H9 (cell line): Measurements from ENCODE around the gene MTLN.

GRCh38 chr2:108618918-108619346 is 84.7 kb downstream of the LIMS1 start:
- PRO-cap: no peak

GRCh38 chr2:108654001-108654399 is 65.3 kb upstream of the RANBP2 start:
- PRO-cap: no peak

DNA sequence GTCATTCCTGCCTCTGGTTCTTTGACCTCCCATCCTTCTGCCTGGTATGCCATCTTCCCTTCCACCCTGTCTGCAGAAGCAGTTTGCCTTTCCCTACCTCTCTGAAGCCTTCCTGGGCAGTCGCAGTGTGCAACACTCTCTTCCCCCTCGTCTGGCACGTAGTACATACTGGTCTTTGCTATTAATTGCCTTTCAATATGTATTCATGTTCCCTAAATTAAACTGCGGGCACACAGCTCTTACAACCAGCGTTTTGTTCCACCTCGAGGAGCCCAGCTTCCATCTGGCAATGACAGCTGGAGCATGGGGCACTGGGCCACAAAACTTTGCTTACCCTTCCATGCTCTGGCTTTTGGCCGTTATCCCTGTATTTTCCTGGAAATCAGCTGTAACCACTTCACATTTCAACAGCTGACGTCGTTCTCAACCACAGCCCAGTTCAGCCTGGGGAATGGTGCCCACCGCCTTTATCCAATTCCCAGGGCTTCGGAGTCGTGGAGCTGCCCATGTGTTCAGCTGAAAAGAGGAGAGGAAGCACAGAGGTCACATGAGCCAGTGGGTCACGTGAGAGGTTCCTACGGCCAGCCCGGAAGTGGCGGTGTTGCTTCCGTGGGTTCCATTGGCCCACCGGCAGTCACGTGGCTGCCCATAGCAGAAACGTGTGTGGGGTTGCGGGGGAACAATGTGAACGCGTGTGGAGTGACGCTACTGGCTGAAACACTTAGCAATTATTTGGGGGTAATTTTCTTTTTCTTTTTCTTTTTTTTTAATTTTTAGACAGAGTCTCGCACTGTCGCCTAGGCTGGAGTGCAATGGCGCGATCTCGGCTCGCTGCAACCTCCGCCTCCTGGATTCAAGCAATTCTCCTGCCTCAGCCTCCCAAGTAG is 16.7 kb upstream of the EDAR start:
- PRO-cap: no peak

DNA sequence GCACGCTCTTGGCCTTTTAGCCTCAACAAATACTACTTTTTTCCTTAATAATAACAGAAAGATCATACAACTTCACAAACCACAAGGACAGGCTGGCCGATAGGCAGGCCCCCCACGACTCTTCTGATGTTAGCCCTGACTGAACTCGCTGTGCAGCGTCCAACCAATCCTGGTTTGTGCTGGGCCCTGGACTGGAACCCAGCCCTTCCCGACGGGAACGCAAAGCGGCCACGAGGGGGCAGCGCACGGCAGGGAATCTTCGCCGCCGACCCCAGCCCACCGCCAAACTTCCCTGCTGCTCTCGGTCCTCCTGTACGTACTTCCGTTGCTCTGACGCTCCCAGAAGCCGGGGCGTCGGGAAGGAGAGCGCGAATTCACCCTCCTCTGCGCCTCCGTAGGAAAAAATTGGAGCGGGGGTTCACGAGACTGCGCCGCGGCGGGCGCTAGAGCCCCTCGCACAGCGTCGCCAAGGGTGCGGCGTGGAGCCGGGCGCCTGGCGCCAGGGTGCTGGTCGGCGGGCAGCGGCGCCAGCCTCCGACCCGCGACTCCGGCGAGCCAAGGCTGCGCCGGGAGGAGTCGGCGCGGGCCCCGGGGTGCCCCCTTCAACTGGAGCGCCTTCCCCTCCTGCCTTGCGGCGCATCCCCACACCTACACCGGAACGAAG is 952 bp upstream of the SH3RF3 start:
- PRO-cap: unidirectional peak, plus-strand start at position 342 of the sequence

DNA sequence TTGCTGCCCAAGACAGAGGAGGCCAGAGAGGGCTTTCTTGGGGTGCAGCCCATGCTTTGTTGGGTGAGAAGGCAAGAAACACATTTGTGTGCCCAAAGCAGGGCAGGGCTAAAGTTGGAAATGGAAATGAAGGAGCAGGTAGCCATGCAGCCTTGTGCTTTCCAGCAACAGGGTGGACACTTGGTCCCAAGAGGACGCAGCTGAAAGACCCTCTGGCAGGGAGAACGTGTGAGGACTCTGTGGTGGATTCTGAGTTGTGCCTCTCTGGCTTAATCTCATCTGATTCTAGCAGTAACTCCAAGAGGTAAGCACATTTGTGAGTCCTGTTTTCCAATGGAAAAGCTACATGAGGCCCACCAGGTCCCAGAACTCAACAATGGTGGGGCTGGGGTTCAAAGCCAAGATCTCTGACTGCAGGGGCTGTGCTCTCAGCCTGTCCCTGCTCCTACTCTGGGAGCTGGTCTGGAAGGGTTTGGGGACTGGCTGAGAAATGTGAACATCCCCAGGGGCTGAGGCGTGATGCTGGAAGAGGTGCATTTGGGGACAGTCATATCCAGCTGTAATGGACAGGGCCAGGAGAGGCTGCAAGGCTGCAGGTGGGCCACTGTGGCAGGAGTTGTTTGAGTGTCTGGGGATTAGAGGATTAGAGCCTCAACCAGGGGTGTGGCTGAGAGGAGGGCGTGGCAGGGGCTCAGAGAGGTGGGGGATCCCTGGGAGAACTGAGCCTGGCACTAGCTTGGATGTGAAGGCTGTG is 31.5 kb downstream of the SH3RF3 start:
- PRO-cap: no peak

DNA sequence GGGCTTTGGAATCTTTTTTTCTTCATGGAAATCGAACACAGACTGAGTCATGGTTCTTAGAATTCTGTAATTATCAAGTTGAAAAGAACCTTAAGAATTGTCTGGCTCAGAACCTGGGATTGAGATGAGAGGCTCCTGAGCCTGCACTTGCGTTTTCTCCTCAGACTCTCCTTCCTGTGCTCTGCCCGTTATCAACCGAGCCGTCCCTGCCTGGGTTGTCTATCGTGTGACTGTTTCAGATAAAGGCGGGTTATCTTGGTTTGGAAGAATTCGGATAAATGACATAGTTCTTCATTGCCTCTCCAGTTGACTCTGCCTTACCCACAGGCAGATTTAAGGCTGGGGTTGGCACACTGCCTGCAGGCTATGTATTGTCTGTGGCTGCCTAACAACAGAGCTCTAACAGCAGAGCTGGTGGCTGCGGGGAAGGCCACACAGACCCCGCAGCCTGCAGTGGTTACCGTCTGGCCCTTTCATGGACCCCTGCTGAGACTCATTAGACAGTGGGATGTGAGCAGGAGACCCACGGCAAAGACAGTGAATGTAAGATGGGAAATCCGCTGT is 44.2 kb downstream of the SH3RF3 start:
- PRO-cap: no peak

GRCh38 chr2:109201369-109201949 is 72.5 kb downstream of the SH3RF3 start:
- PRO-cap: no peak

- PRO-cap: no peak
Measured at GRCh38 chr2:109217555-109217754, 88.5 kb downstream of the SH3RF3 start.

DNA sequence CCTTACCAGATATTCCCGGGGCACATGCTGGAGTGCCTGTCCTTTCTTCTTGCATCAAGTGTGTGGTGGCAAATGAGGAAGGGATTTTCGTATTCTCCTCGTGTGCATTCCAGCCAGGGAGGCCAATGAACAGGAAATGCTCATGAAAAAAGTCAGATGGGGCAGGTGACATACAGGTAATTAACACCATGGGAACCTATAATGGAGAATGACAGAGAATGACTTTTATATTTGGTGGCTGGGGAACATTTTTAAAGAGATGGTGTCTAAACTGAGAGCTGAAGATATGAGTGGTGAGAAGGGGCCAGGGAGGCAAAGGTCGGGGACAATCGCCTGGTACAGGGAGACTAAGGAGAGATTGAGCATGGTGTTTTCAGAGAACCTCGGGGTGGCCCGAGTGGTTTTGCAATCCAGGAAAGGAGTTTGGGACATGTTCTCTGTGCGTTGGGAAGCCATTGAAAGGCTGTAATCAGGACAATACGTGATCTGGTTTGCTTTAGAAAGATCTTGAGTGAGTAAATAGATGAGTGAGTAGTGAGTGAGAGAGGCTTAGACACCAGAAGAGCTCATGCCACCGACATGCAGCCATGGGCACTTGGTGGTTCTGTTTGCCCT is 114.5 kb downstream of the SH3RF3 start:
- PRO-cap: no peak

DNA sequence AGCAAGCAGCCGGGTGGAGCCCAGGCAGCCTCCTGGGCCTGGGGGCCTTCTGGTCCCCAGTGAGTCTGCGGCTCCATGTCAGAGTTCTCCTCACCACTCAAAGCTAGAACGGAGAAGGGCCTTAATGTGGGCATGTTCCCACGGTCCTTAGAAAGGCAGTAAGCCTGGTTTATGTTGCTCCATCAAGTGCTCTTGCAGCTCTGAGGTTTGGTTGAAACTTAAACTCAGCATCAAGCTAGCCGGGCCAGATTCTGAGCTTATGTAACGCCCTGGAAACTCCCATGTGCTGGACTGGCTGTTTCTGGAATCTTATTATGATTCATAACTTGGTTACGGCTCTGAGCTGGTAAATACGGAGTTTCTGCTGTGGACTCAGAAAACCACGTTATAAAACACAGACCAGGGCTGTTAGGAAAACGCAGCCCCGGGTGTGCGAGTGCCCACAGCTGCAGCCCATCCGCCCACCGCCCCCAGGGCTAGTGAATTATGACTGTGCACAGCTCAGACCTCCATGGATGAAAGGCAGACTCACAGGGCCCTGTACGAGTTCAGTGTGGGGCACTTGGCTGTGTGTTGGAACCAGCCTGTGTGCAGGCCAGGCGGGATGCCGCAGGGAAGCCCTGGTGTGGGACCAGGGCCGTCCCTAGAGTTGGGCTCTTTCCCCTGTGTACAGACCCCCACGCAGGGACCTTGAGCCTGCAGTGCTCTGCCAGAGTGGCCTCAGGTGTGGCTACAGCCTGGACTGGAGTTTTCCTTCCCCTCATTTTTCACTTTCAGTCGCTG is 99.6 kb downstream of the SEPTIN10 start:
- PRO-cap: no peak

DNA sequence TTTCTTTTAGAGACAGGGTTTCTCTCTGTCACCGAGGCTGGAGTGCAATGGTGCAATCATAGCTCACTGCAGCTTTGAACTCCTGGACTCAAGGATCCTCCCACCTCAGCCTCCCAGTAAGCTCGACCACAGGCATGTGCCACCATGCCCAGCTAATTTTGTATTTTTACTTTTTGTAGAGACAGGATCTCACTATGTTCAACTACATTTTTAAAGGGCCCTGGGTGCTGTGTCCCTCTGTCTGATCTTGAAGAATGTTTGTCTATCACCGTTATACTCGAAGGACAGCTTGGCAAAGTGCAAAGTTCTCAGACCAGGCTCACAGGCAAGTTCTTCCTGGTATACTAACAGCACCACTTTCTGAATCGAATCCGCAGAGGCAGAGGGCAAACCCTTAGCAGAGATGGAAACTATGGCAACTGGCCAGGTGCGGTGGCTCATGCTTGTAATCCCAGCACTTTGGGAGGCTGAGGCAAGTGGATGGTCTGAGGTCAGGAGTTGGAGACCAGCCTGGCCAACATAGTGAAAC is 60.9 kb downstream of the SOWAHC start:
- PRO-cap: no peak

DNA sequence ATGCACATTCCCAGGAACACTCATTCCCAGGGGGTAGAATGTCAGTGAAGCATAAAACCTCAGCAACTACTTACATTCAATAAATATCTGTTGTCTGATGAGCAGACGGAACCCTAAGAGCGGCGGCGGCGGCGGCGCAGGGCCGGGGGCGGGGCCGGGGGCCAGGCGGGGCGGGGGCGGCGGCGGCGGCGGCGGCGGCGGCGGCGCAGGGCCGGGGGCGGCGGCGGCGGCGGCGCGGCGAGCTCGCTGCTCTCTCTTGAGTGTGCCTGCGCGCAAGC is 33.9 kb upstream of the RGPD5 start:
- PRO-cap: unidirectional peak, plus-strand start at position 208 of the sequence

- PRO-cap: no peak
Measured at GRCh38 chr2:109760717-109761138, 33.4 kb upstream of the RGPD5 start.

DNA sequence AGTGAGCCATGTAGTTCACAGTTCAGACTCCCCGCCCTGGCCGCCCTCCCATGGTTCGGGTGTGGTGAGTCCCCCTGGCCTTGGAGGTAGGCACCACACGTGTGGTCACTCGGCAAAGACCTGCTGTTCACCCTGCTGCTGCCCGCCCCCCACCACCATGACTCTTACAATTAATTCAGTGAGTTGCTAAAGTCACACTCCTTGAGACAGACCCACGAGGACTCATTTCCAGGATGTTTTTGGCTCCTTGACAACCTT is 5.1 kb upstream of the MALL start:
- PRO-cap: no peak

DNA sequence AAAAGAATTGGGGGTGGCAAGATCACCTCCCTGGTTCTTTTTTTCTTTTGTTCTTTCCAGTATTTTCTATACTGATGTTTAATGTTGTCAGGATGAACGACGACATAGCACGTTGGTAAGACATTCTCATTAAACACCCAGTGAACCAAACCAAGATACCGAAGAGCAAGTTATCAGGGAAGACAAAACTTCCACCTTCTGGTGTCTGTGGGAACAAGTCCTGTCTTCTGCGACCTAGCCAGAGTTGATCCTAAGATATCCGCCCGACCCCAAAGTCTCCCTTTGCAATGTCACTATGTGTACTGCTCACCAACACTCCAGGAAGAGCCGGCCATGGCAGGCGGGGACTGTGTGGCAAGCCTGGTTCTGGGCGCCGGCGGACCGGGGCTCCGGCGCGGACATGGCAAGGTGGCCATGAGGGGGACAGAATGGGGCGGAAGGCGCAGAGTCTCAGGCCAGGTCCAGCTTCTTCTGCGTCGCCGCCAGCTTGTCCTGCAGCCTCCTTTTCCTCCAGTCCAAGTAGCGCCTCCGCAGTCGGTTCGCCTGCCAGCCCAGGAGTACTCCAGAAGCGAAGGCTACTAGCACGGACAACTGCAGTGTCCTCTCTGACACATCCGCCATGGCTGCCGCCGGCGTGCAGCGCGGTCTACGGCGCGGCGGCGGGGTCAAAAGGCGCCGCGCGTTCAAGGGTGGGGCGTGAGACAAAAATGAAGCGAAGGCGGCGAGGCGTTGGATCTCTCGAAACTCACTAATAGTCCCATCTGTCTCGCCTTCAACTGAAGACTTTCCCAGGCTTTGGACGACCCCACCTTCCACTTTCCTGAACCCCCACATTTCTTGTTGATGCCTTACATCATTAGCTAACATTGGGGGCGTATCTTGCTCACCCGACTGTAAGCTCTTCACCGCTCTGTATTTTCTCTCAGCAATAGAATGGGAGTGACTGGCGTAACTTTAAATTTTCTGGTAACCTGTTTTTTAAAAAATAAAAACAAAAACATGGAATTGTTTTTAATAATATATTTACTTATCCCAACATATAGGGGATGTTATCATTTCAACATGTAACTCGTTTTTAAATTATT is at the start of gene MTLN:
Gene MTLN, minus strand, starts transcription at position 643 of the 1,085 bp plus-strand sequence.
- PRO-cap: unidirectional peak, plus-strand start at position 185 of the sequence; bidirectional peak, plus-strand start at position 397 of the sequence, minus-strand start at position 349 of the sequence; bidirectional peak, plus-strand start at position 608 of the sequence, minus-strand start at position 643 of the sequence; unidirectional peak, minus-strand start at position 858 of the sequence

DNA sequence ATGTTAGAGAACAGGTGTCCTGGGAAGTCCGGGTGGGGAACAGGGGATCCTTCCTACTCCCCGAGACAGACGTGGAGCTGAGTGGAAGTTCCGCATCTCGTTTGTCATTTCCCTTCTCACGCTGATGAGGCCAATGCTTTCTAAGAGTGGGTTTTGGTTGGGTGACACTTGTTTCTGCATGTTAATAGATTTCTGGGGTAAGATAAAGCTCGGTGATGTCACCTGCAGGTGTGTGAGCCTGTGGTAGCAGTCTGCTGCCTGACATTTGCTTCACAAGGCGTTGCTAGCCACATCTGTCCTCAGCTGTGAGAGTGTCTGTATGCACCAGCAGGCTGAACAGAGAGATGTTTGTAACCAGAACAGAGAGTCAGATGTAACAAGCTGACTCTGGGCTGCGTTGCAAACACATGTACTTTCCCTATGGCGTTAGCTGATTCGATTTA is 125.9 kb downstream of the ACOXL start:
- PRO-cap: no peak

GRCh38 chr2:111534844-111535521 is 349.0 kb downstream of the ANAPC1 start:
- PRO-cap: no peak

DNA sequence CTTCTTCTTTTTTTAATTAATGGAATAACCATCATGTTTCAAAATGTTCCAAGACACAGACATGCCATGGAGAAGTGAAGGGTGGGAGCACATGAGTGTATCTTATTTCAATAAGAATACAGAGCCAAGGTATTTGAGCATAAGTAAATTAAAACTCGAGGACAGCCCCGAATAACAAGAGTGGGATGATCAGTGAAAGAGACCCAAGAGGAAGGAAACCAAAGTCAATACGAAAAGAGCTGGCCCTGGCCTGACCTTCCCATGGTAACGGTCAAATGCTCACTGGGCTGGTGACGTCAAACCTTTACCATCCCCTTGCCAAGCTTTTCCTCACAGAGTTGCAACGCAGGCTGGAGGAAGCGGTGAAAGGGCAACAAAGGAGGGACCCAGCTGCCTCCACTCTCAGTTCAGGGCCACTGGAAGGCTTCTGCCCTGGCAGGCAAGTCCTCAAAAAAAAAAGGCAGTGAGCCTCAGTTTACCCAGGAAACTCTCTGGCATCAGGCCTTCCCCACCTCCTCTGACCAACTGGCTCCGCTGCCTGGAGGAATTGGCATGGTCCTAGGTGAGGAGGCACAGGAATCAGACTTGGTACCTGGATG is 212.6 kb downstream of the ANAPC1 start:
- PRO-cap: no peak

- PRO-cap: bidirectional peak, plus-strand start at chr2:111898019, minus-strand start at chr2:111898096
Measured at GRCh38 chr2:111897735-111898175, 652 bp upstream of the MERTK start.

GRCh38 chr2:111954584-111955270 is 56.3 kb downstream of the MERTK start:
- PRO-cap: no peak